Tongue (tissue), 2 donors: ENCODE results near the genes NELL2, ARID2 and SCAF11.

DNA sequence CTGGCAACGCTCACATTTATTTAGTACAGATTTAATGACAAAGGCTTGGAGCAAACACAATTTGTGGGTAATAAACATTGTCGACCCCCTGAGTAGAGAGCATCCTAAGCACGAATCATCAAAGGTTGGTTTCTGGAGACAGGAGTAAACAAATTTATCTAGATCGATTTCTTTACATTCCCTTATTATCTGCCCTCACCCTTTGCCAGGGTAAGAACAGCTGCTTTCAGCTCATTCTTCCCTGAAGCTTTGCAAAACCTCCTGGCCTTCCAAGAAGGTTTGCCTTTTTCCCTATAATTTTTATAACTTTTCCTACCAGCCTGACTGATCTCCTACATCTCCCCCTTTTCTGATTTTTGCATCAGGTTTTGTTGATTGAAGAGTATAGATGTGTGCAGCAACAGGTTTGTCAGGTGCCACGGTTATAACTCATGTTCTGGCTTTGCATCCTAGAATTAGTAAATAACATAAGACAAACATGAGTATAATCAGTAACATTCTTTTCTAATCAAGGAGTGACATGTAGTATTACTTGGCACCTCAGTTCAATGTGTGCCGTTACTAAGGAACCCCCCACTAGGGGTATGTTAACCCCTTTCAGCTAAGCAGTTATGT, 140.6 kb downstream of the TMEM117 start:
- RAMPAGE, long total RNA: no peak

- RAMPAGE, long total RNA: no peak
These were observed 33.5 kb downstream of the NELL2 start for GRCh38 chr12:44842436-44843131.

DNA sequence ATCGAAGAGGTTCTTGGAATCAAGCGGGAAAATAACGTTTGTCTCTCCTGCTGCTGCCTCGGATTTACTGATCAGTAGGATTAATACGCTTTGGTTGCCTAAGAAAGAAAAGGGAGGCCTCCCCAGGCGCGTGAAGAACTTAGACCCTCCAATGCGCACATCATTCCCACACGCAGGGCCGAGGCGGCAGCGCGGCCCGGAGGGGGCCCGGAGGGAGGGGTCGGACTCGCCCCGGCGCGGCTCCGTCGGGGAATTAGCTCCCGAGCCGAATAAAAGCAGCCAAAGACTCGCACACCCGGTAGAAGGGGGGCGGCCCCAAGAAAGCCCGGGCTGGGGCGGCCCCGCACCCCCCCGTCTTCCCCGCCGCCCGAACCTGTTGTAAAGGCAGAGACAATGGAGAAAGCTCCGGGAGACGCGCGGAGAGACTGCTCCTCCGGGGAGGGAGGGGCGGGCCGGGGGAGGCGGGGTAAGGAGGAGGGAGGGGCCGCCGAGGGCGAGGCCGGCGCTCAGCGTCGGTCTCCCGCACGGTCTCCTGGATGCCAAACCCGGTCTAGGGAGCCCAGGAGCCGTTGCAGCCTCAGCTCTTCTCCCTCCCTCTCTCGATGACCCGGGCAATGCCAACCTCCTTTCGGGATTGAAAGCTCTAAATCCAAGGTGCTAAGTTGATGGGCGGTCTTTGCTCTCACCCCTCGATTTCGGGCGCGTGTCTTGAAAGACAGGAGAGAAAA, at the start of gene NELL2:
Gene NELL2 (minus strand): TSS at position 395 of the 728 bp plus-strand sequence.
- RAMPAGE, long total RNA: no peak

DNA sequence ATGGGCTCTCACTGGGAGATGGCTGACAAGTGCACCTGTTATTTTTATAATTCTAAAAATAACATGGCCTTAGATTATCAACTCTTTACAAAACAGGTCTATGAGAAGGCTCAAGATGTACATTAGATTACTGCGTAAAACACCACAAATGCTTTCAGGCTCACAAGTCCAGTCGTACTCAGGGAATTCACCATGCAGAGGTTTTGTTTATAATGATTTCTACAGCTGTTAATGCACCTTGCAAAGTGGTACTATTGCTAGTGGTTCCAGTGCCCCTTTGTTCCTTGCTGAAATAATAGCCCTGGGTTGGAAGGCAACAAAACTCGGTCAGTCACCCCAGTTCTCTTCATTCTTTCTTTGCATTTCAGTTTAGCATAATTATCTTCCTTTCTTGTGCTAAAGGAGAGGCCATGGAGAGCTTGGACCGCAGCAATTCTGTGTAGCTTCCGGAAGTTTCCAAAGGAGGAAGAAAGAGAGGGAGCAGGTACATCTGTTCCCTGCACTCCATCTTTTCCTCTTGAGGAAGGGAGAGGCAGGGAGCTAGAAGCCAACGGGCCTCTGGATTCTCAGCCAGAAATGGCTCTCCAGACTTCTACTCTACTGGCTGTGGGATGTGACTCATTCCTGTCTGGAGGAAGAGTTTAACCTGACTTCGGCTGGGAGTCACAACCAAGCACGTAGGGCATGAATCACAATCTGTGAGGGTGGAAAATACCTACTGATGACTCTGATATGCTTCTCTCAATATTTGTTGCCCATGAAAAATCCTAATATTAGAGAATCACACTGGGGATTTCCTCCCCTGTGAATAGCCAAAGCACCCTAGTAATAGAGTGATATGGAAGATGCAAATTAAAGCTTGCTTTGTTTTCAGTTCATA, 16.8 kb downstream of the ANO6 start:
- RAMPAGE, long total RNA: no peak

DNA sequence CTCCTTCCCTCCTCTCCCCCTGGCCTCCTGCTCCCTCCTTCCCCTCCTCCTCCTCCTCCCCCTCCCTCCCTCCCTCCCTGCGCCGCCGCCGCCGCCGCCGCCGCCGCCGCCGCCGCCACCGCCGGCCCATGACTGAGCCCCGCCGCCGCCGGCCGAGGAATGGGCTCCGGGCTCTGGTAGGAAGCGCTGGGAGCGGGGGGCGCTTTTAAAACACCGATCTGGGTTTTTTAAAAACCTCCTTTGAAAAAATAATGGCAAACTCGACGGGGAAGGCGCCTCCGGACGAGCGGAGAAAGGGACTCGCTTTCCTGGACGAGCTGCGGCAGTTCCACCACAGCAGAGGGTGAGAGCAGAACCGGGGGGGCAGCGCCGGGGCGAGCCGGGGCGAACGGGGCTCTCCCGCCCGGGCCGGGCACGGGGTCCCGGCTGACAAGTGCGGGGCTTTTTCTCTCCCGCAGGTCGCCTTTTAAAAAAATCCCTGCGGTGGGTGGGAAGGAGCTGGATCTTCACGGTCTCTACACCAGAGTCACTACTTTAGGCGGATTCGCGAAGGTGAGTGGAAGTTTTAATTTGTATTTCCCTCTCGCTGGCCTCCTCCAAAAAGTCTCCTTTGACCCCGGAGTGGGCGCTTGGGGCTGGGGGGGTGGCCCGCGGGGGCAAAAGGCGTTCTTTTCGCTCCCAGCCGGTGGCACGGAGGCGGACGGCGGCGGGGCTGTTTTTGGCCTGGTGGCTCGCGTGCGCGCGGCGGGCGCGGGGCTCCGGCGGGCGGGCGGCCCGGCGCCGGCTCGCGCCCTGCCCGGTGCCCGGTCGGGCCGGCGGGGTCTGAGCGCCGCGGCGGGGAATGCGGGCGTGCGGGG, at the start of gene ARID2:
Gene ARID2 (plus strand): TSS at position 121 of the 857 bp plus-strand sequence.
- RAMPAGE, long total RNA: no peak

- RAMPAGE, long total RNA: no peak
These were observed 2.7 kb downstream of the ARID2 start for GRCh38 chr12:45732170-45732630.

- RAMPAGE, long total RNA: no peak
These were observed at the start of gene SCAF11 for GRCh38 chr12:45990169-45990775. Gene SCAF11 (minus strand): TSS chr12:45990574.

- RAMPAGE, long total RNA: no peak
These were observed 118.3 kb upstream of the SCAF11 start for GRCh38 chr12:46108700-46109003.

DNA sequence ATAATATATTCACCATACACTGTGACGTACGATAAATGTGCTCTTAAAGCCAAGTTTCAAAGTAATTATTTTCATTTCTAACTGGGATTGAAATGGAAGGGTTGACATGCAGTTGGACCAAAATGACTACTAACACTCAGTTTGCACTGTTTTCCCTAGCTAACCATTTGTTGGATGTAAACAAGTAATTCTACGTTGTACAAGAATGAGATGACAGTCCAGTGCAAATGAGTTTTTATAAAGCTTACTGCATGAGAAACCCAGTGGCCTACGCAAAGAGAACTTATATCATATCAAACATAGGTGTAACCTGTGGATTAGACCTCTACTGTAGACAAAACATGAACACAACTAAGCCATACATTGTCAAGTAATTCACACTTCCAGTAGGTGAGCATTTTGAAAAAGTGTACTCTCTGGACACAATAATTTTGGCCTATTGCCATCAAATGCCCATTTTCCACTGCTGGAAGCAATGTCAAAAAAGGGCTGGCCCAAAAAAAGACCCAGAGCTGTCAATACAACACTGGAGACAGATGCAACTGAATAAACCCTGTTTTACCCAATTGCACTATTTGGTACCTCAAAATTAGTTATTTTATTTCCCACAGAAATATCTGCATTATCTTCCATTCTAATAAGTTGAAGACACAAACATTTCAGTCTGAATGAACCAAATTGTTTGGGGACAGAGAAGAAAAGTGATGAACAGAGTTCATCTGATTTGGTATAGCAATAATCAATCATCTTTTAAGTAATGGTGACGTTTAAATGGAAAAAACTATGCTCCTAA, 12.7 kb downstream of the SLC38A2 start:
- RAMPAGE, long total RNA: no peak

GRCh38 chr12:46371201-46371422, 1.5 kb downstream of the SLC38A2 start:
- RAMPAGE, long total RNA: no peak

DNA sequence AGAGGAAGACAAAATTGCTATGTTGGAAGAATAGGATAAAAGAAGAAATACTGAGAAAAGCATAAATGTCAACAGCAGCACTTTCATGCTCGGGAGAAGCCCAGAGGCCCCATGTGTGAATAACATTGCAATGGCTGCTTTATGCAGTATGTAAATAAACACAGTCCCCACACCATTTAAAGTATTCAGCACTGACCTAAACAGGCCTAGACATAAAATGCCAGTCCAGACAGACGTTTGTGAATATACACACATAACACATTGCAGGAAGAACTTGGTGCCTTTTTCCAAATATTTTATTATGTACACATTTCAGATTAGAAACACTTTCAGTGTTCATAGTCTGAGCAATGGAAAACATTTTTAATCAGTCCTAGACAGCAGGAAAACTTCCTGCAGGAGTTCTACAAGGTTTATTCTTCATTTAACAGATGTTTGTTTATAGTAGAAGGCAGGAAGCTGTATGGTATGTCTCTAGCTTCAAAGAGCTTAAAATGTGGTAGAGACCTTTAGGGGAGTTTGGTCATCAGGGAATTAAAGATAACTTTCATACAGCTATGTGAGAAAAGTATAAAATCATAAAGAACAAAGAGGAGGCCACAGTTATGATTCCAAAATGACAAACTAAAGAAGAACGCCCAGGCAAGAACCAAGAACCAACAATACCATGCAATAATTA, 30.5 kb upstream of the SLC38A2 start:
- RAMPAGE, long total RNA: no peak

DNA sequence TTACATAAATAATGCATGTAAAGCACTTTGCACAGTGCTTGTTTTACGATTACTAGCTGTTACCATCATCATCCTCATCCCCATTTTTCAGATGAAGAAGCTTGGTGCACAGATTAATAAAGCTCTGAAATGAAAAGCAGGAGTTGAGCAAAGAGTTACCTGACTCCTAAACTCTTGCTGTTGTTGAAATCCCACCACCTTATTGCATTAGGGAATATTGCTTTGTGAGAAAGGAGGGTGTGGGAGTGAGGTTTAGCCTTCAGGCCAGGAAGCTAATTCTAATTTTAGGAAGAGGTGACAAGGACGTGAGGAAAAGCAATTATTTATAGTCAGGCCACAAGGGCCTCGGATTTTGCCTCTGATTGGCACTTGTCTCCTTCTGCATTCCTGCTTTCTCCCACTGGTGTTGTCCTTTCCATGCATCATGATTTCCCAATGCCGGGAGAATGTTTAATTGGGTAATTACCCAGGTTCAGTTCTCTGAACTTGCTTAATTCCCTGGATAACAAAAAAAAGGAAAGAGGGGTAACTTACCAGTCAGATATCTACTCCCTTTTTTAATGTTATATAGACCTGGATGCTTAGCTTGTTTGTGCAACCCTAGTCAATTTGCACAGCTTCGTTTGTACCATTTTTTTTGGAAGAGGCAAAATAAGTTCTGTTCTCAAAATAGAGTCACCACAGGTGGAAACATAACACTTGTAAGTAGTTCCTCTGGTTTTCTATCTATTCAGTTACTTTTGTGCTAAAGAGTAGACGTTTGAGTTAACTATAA, 38.0 kb upstream of the SLC38A2 start:
- RAMPAGE, long total RNA: no peak

DNA sequence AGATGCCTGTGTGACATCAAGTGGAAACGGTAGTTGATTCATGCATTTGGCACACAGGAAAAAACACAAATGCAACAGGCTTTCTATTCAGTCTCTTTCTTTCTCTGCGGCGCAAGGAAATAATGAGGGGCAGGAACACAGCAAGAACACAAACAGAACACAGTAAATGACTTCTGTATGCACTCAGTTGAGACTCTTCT, 190.3 kb upstream of the SLC38A2 start:
- RAMPAGE, long total RNA: no peak

DNA sequence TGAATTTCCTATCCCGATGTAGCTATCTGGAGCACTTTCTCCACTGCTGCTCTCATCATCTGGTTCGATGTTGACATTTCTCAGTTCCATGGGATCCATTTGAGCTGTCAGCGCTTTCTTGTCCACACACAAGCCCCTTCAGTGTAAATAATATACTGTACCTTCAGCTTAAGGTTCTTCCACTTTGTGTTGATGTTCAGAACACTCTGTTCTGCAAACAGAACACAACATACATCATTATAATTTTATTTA, 32.9 kb downstream of the SLC38A4 start:
- RAMPAGE, long total RNA: no peak

GRCh38 chr12:46799977-46800811, 25.6 kb downstream of the SLC38A4 start:
- RAMPAGE, long total RNA: no peak

DNA sequence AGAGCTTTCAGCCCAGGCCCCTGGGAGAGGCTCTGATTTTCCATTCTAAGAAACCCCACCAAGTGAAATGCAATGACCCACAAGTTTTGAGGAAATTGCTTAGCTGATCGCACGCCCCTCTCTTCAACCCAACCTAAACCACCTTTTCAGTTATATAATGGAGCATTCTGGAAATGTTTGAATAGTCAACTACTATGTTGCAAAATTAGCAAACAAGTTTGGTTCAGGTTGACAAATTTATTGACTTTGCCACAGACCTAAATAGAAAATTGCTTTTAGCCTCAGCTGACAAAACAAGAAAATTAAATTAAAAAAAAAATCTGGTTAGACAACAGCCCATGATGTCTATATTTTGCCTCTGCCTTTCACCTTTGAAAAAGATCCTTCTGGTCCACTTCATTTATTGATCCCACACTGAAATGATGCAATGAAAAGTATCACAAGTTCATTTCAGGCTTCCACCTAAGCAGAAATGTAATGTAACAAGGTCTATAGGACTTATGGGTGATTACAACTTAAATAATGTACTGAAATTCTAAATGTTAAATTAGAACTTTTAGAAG, 17.5 kb downstream of the SLC38A4 start:
- RAMPAGE, long total RNA: no peak

DNA sequence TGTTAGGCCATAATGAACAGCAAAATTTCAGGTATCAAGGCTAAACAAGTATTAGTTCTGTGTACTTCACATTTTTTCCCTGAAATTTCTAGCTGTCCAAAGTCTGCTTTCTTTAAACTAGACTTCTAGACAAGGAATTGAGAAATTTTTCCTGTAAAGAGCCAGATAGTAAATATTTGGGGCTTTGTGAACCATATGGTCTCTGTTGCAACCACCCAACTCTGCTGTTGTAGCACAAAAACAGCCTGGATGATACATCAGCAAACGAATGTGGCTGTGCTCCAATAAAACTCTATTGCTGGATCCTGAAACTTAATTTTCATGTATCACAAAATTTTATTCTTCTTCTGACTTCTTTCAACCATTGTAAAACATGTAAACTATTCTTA, 95.9 kb upstream of the SLC38A4 start:
- RAMPAGE, long total RNA: no peak

DNA sequence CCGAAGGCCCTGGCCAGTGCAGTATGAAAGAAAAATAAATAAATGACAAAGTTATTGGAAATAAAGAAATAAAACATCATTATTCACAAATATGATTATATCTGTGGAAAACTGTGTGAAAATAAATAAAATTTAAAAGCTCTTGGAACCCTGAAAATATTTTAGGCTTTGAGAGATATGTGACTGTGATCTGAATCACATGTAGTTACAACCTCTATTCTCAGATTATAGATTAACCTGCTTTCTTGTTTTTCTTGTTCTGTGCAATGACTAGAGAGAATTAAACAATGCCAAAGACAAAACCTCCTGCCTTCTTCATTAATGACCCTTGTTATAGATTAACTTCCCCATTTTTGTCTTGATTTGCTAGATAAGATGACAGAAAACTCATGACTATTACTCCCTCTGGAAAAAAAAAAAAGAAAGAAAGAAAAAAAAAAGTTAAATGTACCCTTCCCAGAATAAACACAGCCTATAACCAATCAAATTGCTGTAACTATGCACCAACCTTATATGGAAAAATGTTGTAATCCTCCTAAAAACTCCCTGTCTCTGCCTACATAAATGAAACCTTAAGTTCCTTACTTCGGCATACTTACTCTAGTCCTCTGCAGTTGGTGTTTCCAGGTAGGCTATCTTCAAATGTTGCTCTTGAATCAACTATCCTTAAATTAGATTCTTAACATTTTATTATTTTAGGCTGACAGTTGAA, 41.2 kb upstream of the PCED1B start:
- RAMPAGE, long total RNA: no peak

DNA sequence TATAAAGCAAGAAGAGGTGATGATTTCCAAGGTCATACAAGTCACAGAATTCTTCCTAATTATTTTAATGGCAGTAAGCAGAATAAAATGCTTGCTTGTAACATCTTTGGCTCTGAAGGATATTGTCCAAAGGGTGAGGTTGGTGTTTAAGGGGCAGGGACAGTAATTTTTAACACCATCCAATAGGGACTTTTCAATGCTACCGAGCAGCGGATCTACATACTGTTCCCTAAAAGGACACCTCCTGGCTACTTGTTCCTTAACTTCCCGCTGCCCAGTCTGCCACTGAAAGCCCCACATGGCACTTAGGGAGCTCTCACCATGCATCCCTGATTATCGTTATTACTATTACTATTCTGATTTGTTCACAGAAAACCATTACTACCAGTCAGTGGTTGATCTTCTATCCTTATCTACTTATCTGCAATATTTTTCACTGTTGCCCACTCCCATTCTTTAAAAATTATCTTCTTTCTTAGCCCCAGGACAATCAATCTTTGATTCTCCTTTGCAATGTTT, 4.0 kb upstream of the PCED1B start:
- RAMPAGE, long total RNA: no peak

GRCh38 chr12:47087688-47088926, 8.3 kb upstream of the AMIGO2 start:
- RAMPAGE, long total RNA: no peak